H4 (cell line): Measurements from ENCODE around the genes EXOC7, RHBDF2, CYGB and SRSF2.

DNA sequence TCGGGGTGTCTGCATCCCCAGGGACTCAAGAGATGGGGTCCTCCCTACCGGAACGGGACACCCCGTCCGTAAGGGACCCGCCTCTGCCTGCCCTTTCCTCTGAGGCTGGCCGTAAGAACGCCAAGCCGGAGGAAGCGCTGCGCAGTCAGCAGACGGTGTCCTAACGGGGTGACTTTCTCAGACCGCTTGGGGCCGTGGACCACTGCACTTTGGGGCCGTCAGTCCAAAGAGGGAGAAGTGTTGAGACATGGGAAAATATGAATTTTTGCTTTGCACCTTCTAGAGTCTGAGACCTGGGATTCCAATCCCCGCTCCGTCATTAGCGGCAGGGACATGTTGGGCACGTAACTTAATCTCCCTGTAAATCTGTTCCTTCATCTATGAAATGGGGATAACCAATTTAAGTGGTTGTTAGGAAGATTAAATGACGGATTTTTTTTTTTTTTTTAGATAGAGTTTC lies 579 bp upstream of the SRP68 start:
- RAMPAGE, long total RNA, result no peak

GRCh38 chr17:76079960-76081146 lies 1.4 kb downstream of the ZACN start:
- RAMPAGE, long total RNA, result no peak

GRCh38 chr17:76102811-76103583 lies 590 bp downstream of the EXOC7 start:
- RAMPAGE, long total RNA, result no peak

DNA sequence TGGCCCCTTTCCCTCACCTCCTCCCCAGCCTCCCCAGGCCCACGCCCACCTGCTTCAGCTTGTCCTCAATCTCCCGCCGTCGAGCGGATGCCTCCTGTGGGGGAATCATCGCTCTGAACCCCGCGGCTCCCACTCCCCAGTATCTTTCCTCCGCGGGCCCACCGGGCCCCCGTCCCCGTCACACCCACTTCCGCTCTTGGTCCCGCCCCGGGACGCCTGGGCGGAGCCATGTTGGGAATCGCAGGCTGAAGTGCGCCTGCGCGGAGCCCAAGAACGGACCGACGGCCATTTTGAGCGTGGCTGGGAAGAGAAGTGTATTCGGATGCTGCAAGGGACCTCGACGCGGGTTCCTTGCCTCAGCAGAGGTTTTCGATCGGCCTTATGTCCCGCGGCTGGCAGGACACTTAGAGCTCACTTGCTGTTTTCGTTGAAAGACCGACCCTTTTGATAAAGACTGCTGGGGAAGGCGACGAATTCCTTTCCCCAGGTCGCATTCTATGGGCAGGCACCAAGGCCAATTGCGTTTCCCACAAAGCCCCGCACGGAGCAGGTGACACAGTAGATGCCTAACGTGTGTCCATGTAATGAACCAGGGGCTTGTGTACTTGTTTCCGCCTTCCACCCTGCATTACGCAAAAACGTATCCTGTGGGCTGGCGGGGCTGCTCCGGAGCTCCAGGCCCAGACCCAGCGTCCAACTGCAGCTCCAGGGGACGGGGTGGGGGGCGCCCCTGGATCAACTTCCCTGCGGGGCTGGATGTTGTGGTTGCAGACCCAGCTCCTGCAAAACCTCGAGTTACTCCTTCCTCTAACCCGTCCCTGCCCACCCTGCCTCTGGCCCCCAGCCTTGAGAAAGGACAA lies at the start of gene EXOC7:
EXOC7 (minus strand) TSS at position 204 of the 860 bp plus-strand sequence.
- RAMPAGE, long total RNA, result no peak

- RAMPAGE, long total RNA, result no peak
Observed at GRCh38 chr17:76131979-76133085, 8.7 kb downstream of the FOXJ1 start.

- RAMPAGE, long total RNA, result no peak
Observed at GRCh38 chr17:76199343-76199867, 40.9 kb downstream of the RNF157 start.

- RAMPAGE, long total RNA, result no peak
Observed at GRCh38 chr17:76222076-76222640, 18.1 kb downstream of the RNF157 start.

DNA sequence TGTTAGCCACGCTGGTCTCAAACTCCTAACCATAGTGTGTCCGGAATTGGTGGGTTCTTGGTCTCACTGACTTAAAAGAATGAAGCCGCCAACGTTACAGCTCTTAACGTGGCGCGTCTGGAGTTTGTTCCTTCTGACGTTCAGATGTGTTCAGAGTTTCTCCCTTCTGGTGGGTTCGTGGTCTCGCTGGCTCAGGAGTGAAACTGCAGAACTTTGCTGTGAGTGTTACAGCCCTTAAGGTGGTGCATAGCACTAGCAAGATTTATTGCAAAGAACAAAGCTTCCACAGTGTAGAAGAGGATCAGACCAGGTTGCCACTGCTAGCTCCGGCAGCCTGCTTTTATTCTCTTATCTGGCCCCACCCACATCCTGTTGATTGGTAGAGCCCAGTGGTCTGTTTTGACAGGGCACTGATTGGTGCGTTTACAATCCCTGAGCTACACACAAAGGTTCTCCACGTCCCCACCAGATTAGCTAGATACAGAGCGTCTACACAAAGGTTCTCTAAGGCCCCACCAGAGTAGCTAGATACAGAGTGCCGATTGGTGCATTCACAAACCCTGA lies 8.5 kb upstream of the UBALD2 start:
- RAMPAGE, long total RNA, result no peak

GRCh38 chr17:76261568-76262296 lies 3.4 kb upstream of the UBALD2 start:
- RAMPAGE, long total RNA, result no peak

DNA sequence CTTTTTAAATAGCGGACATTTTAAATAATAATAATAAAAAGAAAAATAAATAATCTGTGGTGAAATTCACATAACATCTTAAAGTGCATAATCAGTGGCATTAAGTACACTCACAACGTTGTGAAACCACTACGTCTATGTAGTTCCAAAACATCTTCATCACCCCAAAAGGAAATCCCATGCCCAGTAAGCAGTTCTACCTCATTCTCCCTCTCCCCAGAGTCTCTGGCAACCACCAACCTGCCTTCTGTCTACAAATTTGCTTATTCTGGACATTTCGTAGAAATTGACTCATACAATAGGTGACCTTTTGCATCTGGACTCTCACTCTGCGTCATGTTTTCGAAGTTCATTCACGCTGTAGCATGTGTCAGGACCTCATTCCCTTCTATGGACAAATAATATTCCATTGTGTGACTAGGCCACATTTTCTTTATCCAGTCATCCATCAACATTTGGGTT lies 12.3 kb upstream of the SPHK1 start:
- RAMPAGE, long total RNA, result no peak

DNA sequence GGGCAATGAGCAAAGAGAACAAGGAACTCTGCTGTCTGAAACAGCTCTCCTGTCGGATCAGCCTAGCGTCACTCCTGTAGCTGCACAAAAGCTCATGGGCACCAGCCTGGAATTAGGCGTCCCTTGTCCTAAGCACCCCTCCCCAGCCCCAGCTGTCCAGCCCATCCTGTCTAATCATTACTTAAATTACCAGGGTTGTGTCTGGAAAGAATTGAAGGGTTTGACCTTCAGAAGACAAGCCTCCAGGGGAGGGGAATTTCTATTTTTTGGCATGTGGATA lies 8.9 kb upstream of the SPHK1 start:
- RAMPAGE, long total RNA, result no peak

- RAMPAGE, long total RNA, result no peak
Observed at GRCh38 chr17:76425705-76426213, 27.2 kb downstream of the UBE2O start.

- RAMPAGE, long total RNA, result start-site peak on the minus strand at chr17:76501418-76501427, 15 reads
Observed at GRCh38 chr17:76500885-76501750, at the start of gene RHBDF2. Gene RHBDF2, minus strand, starts transcription at chr17:76501423.

DNA sequence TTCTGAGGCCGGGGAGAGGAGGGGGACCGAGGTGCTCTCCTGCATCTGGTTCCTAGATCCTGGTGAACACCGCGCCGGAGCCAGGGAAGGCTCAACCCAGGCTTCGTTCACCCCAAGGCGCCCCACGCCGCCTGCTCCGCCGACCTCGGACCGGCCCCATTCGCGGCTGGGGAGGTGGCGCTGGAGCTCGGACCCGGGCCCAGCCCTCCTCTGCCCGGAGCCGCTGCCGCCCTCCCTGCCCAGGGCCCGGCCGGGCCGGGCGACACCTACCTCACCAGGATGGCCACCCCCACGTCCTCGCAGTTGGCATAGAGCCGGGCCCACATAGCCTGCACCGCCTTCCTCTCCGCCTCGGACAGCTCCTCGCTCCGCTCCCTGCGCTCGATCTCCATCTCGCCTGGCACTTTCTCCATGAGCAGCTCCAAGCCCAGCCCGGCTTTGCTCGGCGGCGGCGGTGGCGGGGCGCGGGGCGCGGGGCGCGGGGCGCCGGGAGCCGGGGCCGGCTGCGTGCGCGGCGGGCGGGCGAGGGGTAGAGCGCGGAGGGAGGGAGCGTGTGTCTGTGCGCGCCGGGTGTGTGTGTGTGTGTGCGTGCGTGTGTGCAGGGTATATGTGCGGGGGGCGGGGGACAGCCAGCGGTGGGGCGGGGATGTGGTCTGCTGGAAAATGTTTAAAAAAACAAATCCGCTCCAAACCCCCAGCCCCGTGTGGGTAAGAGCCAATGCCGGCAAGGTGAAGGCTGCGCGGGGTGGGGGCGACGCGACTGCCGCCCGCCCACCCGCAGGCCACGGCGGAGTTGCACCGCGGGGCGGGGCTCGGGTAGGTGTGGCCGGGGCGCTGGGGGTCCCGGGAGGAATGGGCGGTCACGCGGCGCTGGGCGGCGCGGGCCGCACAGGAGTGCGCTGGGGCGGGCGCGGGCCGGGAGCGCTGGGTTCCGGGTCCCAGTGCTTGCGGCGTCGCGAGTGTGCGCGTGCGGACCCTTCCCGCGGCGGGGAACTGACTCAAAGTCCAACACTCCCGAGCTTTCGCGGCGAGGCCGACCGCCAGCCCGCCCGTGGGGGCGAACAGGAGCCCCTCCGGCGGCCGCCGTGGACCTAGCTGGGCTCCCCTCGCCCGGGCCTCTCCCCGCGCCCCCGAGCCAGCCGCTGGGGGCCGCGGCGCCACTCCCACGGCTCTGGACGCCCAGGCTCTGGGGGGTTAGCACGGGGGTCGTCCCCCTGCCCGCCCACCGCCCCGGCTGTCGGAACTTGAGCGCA lies at the start of gene CYGB:
CYGB (minus strand) TSS at position 580 of the 1,253 bp plus-strand sequence.
- RAMPAGE, long total RNA, result no peak

DNA sequence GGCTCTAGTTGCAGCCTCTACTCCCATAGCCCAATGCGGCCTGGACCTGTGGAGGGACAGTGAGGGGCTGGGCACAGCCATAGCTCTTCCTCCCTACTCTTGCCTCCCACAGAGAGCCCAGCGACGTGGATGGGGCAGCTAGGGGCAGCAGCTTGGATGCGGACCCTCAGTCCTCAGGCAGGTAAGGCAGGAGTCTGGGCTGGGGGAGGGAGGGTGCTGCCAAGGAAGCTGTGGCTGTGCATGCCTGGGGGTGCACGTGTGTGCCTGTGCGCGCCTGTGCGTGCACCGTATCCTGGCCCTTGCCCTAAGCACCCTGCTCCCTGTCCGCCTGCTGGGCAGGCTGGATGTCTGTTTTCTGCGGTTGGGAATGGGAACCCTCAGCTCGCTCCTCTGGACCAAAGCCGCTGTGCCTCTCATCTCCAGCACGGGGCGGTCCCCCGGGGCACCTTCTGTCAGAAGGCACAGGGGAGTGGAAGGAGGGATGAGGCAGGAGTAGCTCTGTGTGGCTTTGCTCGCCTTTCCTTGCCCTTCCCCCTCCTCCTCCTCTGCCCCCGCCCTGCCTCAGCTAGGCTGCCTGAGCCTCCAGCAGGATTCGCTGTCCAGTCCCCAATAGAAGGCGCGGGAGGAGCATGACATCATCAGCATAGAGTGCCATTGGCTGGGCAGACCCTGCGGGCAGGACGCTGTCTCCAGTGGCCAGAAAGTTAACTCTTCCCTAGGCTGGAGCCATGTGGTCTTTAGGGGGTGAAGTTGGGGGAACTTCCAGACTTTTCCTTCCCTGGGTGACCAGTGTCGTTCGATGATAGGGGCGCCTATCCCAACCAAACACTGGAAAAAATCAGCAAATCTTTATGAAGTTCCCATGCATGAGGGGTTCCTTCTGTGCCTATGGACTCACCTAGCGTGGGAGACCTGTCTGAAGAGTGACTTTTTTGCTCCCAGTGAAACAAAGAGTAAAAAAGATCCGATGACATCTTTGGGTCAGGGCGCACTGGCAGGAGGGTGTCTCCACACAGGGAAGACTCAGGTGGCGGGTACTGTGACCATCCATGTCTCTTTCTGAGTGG lies 882 bp downstream of the PRCD start:
- RAMPAGE, long total RNA, result no peak

GRCh38 chr17:76548312-76548876 lies 8.6 kb downstream of the PRCD start:
- RAMPAGE, long total RNA, result no peak

- RAMPAGE, long total RNA, result no peak
Observed at GRCh38 chr17:76611200-76611712, 25.6 kb upstream of the ST6GALNAC2 start.

- RAMPAGE, long total RNA, result start-site peak on the minus strand at chr17:76737331-76737335, 43 reads
Observed at GRCh38 chr17:76737223-76737458, at the start of gene SRSF2. Gene SRSF2, minus strand, starts transcription at chr17:76737331.

- RAMPAGE, long total RNA, result no peak
Observed at GRCh38 chr17:76779997-76780443, 42.1 kb downstream of the MFSD11 start.

- RAMPAGE, long total RNA, result no peak
Observed at GRCh38 chr17:76969439-76969810, 101.2 kb downstream of the MGAT5B start.